Colonic mucosa (tissue), 1 donor: ENCODE results near the genes NUP62CL, NXT2 and ACSL4.

DNA sequence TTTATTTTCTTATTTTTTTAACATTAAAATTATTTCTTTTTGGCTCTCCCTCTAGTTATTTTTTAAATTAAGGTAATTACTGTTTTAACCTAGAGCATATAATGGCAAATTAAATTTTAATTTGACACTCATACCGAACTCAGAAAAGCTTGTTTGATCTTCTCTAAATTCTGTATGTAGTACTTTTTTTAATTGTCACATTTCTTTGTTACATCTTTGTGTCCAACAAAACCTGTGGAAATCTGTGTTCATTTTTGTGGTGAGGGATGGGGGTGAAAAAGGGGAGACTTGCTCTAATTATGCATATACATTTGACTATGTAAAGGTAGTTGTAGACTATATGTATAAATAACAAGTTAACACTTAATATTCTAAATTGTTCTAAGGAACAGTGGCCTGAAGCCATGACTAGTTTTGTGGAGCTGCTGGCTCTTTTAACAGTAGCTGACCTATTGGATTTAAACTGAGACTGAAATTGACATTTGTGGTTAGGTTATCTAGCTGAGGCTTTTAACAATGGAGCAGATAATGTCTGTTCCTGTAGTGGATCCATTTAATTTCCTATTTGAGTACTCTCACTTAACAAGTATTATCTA, 27.9 kb downstream of the FAM199X start:
- PRO-cap: no peak

- PRO-cap: unidirectional peak, minus-strand start at chrX:104497367
Observed at GRCh38 chrX:104497298-104497552, 68.8 kb upstream of the IL1RAPL2 start.

DNA sequence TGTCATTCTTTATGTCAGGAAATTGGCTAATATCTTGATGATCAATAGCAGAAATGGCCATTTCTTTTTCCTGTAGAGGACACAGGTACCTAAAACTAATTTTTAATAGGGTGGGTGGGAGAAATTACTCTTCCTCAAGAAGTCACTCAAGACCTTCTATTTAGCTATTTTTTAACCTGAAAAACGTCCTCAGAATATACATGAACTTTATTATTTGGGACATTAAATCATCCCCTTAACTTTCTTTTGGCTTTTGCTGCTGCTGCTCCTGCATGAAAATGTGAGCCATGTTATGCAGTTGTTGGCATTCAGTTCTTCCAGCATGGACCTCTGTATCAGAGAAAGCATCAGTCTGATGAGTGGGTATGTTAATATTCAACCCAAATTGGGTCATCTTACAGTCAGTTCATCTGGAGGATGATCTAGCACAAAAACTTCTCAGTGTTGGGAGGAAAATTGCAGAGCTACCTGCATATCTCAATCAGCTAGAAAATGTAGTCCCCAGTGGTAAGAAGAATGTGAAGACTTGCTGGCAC, 96.6 kb downstream of the IL1RAPL2 start:
- PRO-cap: no peak

DNA sequence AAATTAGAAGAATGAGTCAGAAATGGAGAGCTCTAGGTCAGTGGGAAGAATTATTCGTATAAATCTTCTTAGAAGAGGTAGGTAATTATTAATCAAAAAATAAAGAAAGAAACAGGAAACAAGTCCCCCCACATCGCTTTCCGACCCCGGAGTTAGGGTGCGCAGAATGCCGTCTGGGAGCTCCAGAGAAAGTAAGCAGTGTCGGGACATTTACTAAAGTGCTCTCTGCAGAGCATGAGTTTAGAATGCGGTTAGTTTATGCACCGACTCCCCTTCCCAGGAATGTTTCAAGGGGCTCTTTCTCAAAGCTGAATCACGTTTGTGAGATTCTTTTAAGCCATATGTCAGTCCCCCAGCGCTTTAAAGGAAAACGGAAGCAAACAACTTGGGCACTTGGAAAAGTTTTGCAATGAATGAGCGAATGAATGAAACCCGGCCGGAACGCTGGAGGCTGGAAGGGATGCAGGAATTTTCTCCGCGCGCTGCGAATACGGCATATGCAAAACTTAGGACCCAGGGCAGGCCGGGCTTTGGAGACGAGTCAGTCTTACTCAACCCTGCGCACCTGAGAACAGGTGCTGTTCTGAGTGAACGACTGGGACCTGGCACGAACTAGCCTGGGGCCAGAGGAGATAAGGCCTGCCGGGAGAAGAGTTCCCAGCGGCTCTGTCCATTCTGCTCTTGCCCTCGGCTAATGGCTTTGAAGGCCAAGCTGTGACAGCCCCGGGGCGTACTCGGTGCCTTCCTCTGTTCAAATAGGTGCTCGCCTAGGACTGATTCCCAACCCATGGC, 900 bp upstream of the NRK start:
- PRO-cap: no peak

DNA sequence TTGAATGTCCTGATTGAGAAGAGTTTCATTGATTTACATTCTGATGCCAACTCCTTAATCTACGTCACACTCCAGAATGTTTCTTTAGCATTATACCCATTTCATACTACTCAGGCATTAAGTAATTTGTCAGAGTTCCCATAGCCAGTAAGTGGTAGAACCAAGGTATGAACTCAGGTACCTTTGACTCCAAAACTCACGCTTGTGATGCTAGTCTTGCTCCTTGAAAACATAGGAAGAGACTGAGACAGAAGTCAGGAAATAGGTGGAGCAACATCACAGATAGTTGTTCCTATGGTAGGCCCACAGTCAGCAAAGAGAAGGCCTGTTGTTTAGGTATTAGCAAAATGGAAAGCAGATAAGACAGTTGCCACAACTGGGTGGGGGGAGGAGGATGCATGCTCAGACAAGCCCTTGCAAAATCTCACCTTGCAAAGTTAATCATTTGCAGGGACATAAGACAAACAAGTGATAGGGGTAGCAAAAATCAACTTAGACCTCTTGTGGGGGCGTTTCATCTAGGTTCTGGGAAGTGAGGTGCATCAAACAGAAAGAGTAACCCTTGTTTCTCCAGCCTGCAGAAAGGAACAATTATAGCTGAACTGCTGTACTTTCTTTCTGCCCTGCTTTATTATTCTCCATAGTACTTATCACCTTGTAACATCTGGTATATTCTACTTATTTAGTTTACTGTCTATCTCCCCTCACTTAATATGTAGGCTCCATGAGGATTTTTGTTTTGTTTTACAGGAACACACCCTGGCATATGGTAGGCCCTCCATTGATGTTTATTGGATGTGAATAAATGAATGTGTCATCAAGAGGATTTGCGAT, 30.7 kb downstream of the SERPINA7 start:
- PRO-cap: no peak

GRCh38 chrX:106170808-106171426, 2.8 kb downstream of the PWWP3B start:
- PRO-cap: no peak

GRCh38 chrX:106932489-106933012, 12.3 kb downstream of the CLDN2 start:
- PRO-cap: no peak

GRCh38 chrX:106959957-106960417, 39.8 kb downstream of the CLDN2 start:
- PRO-cap: no peak

DNA sequence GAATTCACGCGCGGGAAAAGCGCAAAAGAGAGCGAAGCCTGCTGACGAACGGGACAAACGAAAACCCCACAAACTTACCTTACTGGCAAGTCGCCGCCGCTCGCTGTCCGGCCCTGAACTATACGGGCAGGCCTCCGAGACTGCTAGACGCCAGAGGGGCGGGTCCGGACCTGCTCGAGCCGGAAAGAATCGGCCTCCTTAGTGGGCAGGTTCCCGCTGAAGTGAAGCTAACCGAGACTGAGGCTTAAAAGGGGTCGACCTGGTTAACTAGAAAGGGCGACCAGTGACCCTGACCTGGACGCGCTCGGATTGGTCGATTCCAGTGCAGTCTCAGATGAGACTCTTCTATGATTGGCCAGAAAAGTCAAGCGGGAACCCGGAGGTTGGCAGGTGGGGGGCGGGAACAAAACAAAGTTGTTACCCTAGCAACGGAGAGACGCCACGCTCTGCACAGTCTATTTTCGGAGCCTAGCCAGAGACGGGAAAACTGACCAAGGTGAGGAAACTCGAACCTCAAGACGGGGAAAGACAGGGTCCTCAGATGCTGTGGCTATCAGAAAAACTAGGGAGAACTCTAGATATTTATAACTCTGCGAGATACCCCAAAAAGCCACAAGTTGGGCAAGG, at the start of gene NUP62CL:
Gene NUP62CL (minus strand): TSS at position 239 of the 627 bp plus-strand sequence.
- PRO-cap: unidirectional peak, minus-strand start at position 120 of the sequence; unidirectional peak, minus-strand start at position 239 of the sequence

DNA sequence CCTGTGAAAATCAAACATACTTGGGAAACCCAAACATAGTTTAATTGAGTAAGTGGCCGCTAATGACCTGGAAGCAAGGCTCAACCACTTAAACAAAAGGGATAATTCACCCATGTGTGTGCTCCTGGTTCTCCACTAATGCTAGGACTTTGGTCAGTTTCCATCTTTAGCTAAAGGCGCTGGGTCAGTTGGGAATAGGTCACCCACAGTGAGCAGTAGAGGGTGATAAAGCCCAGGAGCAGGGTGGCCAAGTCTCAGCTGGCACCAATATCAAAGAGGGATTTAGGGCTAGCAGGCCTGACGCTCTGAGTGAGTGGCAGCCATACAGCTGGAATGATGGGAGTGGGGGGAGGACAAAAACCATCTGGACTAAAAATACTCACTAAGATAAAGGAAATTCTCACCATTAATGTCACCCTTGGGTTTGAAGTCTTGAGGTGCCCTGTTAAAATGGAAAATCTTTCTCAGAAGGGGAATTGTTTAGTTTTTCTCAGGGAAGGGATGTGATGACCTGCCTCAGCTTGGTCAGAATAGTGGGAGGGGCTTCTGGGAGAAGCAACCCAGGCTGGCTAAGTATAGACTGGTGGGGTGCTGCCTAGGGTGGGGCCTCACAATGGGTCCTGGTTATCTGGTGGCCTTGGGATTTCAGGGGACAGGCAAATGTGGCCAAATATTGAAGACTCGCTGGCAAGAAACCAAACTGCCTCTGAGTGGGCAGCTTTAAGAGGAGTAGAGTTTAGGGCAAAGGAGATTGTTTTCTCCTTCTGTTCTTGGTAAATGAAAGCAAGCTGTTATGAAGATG, 47.1 kb downstream of the TSC22D3 start:
- PRO-cap: no peak

DNA sequence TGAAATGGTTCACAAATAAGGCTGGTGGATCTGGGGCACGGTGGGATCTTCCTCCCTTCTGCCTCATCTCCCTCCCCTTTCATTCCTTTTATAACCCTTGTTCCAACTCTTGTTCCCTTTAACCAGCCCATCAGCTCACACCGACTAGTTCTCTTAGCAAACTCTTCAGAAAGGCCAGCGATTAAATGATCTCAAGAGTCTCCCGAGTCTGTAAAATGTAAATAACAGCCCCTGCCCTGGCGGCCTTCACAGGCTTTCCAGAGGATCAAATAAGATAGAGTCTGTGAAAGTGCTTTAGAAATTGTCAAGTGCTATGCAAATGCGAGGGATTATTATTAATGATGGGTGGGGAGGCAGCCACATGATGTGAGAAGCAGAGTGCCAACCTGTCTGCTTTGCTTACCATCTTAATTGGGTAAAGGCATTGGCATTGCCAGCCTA, 27.1 kb downstream of the TSC22D3 start:
- PRO-cap: no peak

DNA sequence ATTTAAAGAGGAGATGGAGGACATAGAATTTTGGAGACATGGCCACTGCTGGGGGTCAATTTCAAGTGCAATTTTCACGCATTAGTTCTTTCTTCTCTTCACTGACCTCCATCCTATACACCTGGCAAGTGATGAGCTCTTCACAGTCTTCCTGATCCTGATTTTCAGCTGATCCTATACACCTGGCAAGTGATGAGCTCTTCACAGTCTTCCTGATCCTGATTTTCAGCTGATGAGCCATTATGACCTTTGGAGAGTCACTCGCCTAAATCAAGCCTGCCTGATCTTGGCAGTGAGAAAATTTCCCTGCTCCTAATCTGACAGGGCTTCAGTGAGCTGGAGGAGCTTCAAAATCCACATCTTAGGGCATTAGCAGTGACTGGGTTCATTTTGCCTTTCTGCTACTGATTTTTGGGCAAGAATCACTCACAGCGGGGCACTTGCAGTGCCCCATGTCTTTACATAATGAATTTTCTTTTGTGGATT, 14.1 kb downstream of the TSC22D3 start:
- PRO-cap: no peak

DNA sequence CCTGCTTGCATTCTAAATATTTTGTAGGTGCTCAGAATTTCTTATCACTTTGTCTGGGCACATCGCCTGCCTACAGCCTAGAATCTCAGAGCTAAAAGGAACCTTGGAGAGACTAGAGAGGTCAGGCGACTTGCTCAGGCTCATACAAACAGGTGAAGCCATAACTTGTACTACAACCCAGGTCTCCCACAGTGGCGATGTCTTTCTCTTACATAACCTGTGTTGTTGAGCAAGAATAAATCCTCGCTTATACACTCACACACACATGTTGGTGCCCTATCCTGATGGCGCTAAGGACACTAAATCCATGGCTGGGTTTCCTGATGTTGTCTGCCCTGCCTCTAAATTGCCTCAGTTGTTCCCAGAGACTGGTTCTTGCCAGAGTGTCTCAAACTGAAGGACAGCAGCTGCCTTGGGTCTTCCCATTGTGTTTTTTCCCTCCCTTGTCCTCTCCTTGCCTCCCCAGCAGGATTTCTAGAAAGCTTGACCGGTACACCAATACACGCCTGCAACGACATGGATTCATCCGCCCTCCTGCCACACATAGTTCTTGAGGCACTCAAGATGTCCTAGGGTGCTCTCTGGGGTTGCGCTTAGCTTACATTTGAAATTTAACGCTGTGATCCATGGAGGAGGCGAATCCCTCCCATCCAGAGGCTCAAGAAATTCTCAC, 1.6 kb downstream of the TSC22D3 start:
- PRO-cap: no peak

DNA sequence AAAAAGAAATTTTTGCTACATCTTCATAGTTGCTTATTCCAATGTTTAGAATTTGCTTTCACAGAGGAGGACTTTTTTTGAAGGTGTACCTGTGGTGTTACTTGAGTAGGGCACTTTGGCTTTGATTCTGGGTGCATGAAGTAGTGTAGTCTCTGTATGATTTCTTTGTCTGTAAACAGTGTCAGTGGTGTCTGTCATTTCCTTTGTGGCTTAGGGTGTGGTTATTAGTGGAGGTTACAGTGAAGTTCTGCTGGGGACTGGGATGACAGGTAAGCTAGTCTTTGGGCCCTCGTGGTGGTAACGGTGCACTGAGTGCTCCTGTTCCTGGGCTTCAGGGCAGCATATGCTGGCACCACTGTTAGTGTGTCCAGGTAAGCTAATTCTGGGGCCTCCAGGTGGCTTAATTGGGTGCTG, 26.2 kb upstream of the VSIG1 start:
- PRO-cap: no peak

- PRO-cap: no peak
Observed at GRCh38 chrX:108735583-108736267, 638 bp downstream of the IRS4 start.

GRCh38 chrX:108738377-108738576, 1.9 kb upstream of the IRS4 start:
- PRO-cap: no peak

GRCh38 chrX:109536397-109537150, at the start of gene NXT2:
Gene NXT2 (plus strand): TSS chrX:109536844.
- PRO-cap: bidirectional peak, plus-strand start at chrX:109536673, minus-strand start at chrX:109536535; bidirectional peak, plus-strand start at chrX:109537237, minus-strand start at chrX:109537067

DNA sequence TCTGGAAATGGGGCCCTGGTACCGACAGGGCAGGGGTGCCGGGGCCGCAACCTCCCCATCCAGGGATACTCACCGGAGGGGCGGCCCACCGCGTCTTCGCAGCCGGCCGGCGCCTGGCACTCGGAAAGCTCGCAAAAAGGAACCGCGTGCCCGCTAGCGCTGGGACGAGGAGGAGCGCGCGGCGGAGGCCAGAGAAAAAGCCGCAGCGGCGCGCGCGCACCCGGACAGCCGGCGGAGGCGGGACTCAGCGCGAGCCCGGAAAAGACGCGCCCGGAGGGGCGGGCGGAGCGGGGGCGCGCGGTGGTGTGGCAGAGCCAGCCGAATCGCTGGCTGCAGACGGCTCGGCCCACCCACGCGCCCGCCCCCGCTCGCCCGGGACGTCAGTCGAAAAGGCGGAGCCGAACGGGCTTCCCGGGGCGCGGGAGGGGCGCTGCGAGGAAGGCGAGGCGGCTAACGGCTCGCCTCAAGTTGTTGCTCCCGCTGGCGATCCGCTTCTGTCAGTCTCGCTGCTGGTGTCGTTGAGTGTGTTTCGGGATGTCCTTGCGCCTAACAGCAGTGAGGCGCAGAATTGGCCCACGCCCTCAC, at the start of gene ACSL4:
Gene ACSL4 (minus strand): TSS at position 192 of the 585 bp plus-strand sequence.
- PRO-cap: bidirectional peak, plus-strand start at position 435 of the sequence, minus-strand start at position 233 of the sequence; bidirectional peak, plus-strand start at position 500 of the sequence, minus-strand start at position 496 of the sequence

DNA sequence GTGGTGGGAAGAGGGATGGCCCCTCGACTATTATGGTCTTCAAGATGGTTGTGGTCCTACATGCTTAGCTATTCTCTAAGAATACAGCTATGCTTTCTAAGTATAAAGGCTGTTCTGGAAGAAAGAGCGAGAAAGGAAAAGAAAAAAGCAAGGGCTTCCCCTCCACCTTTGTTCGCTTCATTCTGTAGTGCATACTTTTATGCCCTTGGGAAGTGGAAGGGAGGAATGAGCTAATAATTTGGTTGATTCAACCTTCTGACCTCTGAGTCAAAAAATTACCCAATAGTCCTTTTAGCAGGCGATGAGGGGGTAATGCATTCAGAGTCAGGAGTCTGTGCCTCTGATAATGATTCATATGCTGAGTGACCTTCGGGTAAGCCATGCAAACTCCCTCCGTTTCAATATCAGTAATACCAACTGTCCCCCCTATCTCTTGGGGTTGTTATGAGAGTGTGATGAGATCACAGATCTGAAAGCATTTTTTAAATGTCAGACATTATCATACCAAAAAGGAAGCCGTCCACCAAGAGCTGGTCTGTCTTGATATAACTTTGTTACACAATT, 41.6 kb upstream of the ACSL4 start:
- PRO-cap: no peak

DNA sequence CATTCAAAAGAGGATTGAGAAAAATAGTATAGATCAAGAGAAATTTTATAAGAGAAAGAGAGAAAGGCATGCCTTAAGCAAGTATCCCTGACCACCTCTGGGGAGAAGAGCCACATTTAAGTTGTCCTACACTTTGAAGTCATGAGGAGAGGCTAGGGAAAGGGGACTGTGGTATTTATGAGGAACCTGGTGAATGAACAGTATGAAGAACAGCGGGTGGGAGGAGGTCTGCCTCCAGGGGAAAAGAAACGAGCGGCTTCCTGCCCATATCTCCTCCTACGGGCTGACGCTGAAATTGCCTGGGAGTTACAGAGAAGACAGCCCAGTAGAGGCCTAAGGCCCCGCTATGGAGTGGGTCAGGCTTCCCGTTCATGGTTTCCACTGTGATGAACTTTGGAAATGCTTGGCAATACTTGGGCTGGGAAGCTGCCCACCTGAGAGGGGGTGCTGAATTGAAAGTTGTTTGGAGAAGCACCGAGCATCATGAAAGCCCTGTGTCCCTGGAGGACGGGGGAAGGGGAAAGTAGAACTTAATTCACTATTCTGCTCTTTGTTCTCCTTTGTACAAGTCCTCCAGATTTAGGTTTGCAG, 106.9 kb upstream of the ACSL4 start:
- PRO-cap: no peak